Uterus (tissue), 7 donors: ENCODE measurements around the genes AMDHD2, ZG16B and PAQR4.

GRCh38 chr16:2519685-2520605 lies at the start of gene AMDHD2:
TSS of gene AMDHD2 (plus strand) at chr16:2520371.
- PRO-cap, 4 experiments: peak in 4 of 4 experiments; most common plus-strand start chr16:2520397 (in 2); most common minus-strand start chr16:2520182 (in 2)
- RAMPAGE, long total RNA, 2 experiments: start-site peak on the plus strand in 1 of 2 experiments, at chr16:2520345-2520456 at its widest, 54 reads per replicate
- RRBS: 6% methylated on average over 21 of the region's 89 CpGs

- PRO-cap, 4 experiments: no peak in any of the 4 experiments
- RAMPAGE, long total RNA, 2 experiments: no peak in any of the 2 experiments
- RRBS: no CpG with 5 or more reads among the region's 19 CpGs
Observed at GRCh38 chr16:2523747-2524956, 4.0 kb downstream of the AMDHD2 start.

GRCh38 chr16:2586232-2587026 lies 48.6 kb downstream of the PDPK1 start:
- PRO-cap, 4 experiments: no peak in any of the 4 experiments
- RAMPAGE, long total RNA, 2 experiments: start-site peak on the plus strand in 1 of 2 experiments, at chr16:2586700-2586893 at its widest, 13 reads per replicate
- RRBS: no CpG with 5 or more reads among the region's 24 CpGs

GRCh38 chr16:2707251-2708322 lies 12.4 kb downstream of the PRSS27 start:
- PRO-cap, 4 experiments: no peak in any of the 4 experiments
- RAMPAGE, long total RNA, 2 experiments: no peak in any of the 2 experiments
- RRBS: 93% methylated on average over 2 of the region's 53 CpGs

- PRO-cap, 4 experiments: no peak in any of the 4 experiments
- RAMPAGE, long total RNA, 2 experiments: start-site peak on the plus strand in 1 of 2 experiments, at chr16:2758471-2758506 at its widest, 147 reads per replicate
- RRBS: no CpG with 5 or more reads among the region's 3 CpGs
Observed at GRCh38 chr16:2758388-2758738, 5.9 kb downstream of the SRRM2 start.

DNA sequence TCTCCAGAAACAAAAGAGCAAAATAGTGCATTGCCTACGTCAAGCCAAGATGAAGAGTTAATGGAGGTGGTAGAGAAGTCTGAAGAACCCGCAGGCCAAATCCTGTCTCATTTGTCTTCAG lies 11.6 kb downstream of the SRRM2 start:
- PRO-cap, 4 experiments: no peak in any of the 4 experiments
- RAMPAGE, long total RNA, 2 experiments: no peak in any of the 2 experiments
- RRBS: no CpG with 5 or more reads among the region's 2 CpGs

GRCh38 chr16:2767719-2768722 lies 9.1 kb downstream of the ELOB start:
- PRO-cap, 4 experiments: no peak in any of the 4 experiments
- RAMPAGE, long total RNA, 2 experiments: no peak in any of the 2 experiments
- RRBS: no CpG with 5 or more reads among the region's 25 CpGs

- PRO-cap, 4 experiments: no peak in any of the 4 experiments
- RAMPAGE, long total RNA, 2 experiments: no peak in any of the 2 experiments
- RRBS: 58% methylated on average over 10 of the region's 34 CpGs
Observed at GRCh38 chr16:2829538-2830568, at the start of gene ZG16B. TSS of gene ZG16B (plus strand) at chr16:2830303.

- PRO-cap, 4 experiments: peak in 4 of 4 experiments; most common plus-strand start chr16:2884198 (in 1); most common minus-strand start chr16:2883847 (in 4)
- RAMPAGE, long total RNA, 2 experiments: no peak in any of the 2 experiments
- RRBS: 2% methylated on average over 8 of the region's 59 CpGs
Observed at GRCh38 chr16:2883423-2884488, 741 bp downstream of the FLYWCH2 start.

- PRO-cap, 4 experiments: no peak in any of the 4 experiments
- RAMPAGE, long total RNA, 2 experiments: no peak in any of the 2 experiments
- RRBS: no CpG with 5 or more reads among the region's 37 CpGs
Observed at GRCh38 chr16:2936735-2937486, 25.2 kb downstream of the FLYWCH1 start.

DNA sequence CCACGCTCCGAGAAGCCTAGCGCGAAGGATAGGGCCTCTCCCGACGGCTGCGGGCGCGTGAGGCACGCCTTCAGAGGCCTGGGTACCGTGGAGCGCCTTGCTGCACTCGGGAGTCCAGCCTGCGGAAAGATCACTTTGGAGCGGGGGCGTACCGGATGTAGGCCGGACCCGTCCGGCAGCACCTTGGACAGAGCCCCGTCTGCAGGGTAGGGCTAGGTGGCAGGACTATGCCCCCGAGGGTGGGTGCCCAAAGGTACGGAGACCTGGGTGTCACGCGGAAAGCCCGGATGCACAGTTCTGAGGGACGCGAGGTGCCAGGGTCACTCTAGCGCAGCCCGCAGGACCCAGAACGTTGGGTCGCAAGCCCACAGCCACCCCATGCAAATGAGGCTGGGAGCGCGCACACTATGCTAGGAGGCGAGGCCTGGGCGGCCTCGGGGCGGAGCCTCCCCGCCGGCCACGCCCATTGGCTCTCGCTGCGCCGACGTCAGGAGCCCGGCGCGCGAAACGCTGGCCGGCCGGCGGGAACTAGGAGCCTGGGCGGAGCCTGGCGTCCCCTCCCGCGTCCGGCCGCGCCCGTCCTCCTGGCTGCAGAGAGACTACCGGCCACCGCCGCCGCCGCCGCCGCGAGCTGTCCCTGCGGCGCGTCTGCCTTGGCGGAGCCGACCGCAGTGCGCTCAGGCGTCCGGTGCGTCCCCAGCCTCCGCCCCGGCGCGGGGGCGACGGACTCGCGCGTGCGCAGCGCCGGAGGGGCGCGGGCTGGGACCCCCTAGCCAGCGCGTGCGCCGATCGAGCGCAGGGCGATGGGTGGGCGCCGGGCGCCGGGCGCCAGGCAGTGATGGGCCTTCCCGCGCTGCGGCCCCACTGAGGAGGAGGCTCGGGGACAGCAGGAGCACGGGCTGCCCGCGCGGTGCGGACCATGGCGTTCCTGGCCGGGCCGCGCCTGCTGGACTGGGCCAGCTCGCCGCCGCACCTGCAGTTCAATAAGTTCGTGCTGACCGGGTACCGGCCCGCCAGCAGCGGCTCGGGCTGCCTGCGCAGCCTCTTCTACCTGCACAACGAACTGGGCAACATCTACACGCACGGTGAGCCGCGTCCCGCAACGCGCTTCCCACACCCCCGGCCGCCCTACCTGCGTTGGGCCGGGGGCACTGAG lies at the start of gene PAQR4:
Gene PAQR4 (plus strand): TSS at position 593 of the 1,156 bp plus-strand sequence.
- PRO-cap, 4 experiments: peak in 4 of 4 experiments; most common plus-strand start position 593 of the sequence (in 4); most common minus-strand start position 386 of the sequence (in 2)
- RAMPAGE, long total RNA, 2 experiments: no peak in any of the 2 experiments
- RRBS: 2% methylated on average over 89 of the region's 140 CpGs

DNA sequence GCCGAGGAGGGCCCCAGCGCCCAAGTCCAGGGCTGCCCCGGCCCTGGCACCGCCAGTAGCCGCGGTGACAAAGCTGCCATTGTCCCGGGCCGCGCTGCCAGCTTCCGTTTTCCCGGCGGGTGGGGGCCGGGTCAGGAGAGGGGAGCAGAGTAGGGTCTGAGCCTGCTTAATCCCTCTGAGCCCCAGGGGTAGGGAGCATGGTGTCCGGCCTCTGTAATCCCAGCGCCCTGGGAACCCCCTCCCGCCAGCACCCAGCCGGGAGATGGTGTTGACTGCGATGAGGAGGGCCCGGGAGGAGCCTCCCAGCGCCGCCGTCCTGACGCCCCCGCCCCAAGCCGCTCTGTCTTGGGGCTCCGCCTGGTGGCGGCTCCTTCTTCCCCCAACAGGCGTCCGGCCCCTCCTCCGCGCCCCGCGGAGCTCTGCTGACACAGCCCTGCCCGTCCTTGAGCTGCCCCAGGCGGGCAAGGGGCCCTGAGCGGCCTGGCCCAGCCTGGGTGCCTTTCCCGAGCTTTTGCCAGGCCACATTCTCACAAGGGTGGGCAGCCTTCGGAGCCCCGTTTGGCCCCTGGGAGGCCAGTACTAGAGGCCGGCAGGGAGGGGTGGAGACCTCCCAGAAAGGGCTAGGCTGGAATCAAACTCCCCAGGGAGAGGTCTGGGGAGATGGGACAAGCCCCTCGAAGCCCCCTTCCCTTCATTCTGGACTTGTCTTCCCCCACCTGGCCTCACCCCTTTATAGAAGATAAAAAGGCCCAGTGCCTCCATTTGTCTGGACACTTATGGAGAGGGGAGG lies 959 bp downstream of the PAQR4 start:
- PRO-cap, 4 experiments: peak in 2 of 4 experiments; most common plus-strand start position 456 of the sequence (in 1); most common minus-strand start position 274 of the sequence (in 1)
- RAMPAGE, long total RNA, 2 experiments: no peak in any of the 2 experiments
- RRBS: 3% methylated on average over 20 of the region's 41 CpGs

- PRO-cap, 4 experiments: no peak in any of the 4 experiments
- RAMPAGE, long total RNA, 2 experiments: no peak in any of the 2 experiments
- RRBS: 93% methylated on average over 6 of the region's 23 CpGs
Observed at GRCh38 chr16:2970702-2971643, 1.8 kb downstream of the PAQR4 start.

- PRO-cap, 4 experiments: no peak in any of the 4 experiments
- RAMPAGE, long total RNA, 2 experiments: no peak in any of the 2 experiments
- RRBS: no CpG with 5 or more reads among the region's 13 CpGs
Observed at GRCh38 chr16:3014291-3014986, 1.7 kb downstream of the CLDN9 start.

DNA sequence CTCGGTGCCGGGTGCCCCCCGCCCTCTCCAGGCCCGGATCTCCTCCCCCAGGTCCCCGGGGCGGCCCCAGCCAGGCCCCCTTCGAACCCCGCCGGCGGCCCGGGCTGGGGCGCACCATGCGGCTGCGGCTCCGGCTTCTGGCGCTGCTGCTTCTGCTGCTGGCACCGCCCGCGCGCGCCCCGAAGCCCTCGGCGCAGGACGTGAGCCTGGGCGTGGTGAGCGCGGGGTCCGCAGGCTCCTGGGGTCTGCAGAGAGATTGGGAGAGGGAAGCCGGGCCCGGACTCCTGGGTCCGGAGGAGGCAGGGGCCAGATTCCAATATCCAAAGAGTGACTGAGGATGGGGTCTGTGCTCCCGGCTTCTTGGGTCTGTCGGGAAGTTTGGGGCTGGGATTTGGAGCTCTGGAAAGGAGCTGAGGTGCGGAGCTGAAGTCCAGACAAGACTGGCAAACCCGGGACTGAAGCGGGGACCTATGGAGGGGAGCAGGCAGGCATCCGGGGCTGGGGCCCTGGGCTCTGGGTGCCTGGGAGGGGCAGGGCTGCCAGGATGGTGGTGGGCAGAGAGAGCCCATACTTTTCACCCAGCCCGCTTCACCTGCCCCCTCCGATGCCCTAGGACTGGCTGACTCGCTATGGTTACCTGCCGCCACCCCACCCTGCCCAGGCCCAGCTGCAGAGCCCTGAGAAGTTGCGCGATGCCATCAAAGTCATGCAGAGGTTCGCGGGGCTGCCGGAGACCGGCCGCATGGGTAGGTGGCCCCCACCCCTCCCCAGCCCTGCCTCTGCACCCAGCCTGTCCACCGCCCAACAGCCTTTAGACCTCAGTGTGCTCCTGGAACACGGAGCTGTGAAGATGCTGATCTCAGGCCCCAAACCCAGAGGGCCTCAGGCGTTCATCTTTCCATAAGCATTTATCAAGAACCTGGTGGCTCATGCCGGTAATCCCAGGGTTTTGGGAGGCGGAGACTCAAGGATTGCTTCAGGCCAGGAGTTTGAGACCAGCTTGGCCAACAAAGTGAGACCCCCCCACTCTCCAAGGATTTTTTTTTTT lies 765 bp downstream of the MMP25 start:
- PRO-cap, 4 experiments: no peak in any of the 4 experiments
- RAMPAGE, long total RNA, 2 experiments: no peak in any of the 2 experiments
- RRBS: 5% methylated on average over 12 of the region's 54 CpGs

GRCh38 chr16:3086367-3086805 lies 12.7 kb downstream of the ZSCAN10 start:
- PRO-cap, 4 experiments: no peak in any of the 4 experiments
- RAMPAGE, long total RNA, 2 experiments: no peak in any of the 2 experiments
- RRBS: 45% methylated on average over 5 of the region's 11 CpGs

- PRO-cap, 4 experiments: no peak in any of the 4 experiments
- RAMPAGE, long total RNA, 2 experiments: no peak in any of the 2 experiments
- RRBS: no CpG with 5 or more reads among the region's 6 CpGs
Observed at GRCh38 chr16:3087797-3088217, 11.3 kb downstream of the ZSCAN10 start.

- PRO-cap, 4 experiments: no peak in any of the 4 experiments
- RAMPAGE, long total RNA, 2 experiments: no peak in any of the 2 experiments
- RRBS: 28% methylated on average over 4 of the region's 16 CpGs
Observed at GRCh38 chr16:3098059-3098972, 778 bp downstream of the ZSCAN10 start.

GRCh38 chr16:3101998-3102503 lies 3.0 kb upstream of the ZSCAN10 start:
- PRO-cap, 4 experiments: peak in 2 of 4 experiments; most common plus-strand start chr16:3102273 (in 1); most common minus-strand start chr16:3102159 (in 1)
- RAMPAGE, long total RNA, 2 experiments: no peak in any of the 2 experiments
- RRBS: no CpG with 5 or more reads among the region's 16 CpGs

- PRO-cap, 4 experiments: no peak in any of the 4 experiments
- RAMPAGE, long total RNA, 2 experiments: no peak in any of the 2 experiments
- RRBS: no CpG with 5 or more reads among the region's 6 CpGs
Observed at GRCh38 chr16:3216108-3216687, 18.8 kb downstream of the ZNF200 start.